ReNcell CX (cell line): ENCODE measurements around a stretch of chr5.

DNA sequence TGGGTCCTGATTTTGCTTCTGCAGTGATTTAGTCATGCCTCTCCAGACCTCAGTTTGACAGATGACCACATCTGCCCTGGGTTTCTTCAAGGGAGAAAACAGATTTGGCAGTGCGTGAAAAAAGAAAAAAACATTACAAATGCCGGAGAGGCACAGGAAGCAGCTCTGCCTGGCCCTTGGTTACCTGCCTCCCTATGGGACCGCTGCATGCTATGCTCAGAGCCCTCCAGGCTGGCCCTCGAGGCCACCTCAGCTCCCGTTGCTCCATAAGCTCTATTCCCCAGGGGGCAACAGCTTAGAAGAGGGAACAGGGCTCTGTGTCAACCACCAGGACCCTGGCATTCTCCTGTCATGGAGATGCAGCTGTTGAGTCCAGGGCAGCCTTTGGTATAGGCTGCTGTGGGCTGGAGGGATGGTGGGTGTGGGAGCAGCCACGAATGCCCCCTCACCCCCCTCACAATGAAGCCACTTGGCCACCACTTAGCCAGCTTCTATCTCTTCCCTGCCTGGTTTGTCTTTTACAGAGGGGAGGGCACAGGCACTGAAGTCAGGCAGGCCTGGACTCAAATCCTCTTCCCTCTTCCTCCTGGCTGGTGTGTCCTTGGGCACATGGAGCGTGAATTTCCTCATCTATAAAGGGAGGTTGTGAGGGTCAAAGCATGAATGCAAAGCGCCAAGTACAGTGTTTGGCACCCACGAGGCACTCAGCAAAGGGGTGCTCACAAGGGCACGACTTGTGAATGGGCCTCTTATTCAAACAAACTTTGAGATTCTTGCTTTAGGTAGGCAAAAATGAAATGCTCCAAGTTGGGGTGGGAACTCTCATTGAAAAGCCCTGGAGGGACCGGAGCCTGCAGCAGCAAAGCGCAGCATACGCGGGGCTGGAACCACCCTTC is 53.5 kb upstream of the UBTD2 start:
- PRO-cap: no peak

DNA sequence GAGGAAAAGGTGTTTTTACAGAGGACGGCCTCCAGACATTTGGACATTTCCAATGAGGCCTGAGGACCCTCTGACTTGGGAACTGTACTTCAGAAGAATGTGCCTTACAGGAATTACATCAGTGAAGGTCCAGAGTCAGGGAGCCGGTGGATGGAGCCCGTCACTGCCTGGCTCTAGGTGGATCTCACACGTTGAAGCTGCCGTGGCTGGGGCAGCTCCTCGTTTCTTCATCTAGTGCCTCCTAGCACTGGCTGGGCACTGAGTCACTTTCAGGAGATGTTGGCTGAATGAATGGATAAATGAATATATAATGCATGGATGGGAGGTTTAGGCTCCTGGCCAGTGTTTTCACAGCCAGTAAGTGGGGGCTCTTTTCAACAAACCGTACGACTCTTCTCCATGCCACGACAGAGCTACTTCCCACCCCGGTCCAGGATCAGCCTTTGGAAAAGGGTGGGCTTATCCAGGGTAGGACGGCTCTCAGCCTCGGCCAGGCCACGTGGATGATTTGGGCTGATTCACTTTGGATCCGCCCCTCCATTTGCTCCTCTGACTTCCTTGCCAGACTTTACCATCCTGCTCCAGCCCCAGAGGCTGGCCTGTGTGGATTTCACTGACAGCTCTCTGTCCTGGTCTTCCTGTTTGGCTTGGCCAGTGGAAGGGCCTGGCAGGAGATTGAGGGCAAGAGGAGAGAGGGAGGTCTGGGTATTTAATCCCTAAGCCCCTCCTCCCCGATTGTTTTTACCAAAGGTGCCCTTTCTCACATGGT is 1.3 kb upstream of the SH3PXD2B start:
- PRO-cap: unidirectional peak, minus-strand start at position 254 of the sequence; bidirectional peak, plus-strand start at position 577 of the sequence, minus-strand start at position 449 of the sequence

- PRO-cap: no peak
These were observed 79.4 kb upstream of the SH3PXD2B start for GRCh38 chr5:172533475-172534334.

DNA sequence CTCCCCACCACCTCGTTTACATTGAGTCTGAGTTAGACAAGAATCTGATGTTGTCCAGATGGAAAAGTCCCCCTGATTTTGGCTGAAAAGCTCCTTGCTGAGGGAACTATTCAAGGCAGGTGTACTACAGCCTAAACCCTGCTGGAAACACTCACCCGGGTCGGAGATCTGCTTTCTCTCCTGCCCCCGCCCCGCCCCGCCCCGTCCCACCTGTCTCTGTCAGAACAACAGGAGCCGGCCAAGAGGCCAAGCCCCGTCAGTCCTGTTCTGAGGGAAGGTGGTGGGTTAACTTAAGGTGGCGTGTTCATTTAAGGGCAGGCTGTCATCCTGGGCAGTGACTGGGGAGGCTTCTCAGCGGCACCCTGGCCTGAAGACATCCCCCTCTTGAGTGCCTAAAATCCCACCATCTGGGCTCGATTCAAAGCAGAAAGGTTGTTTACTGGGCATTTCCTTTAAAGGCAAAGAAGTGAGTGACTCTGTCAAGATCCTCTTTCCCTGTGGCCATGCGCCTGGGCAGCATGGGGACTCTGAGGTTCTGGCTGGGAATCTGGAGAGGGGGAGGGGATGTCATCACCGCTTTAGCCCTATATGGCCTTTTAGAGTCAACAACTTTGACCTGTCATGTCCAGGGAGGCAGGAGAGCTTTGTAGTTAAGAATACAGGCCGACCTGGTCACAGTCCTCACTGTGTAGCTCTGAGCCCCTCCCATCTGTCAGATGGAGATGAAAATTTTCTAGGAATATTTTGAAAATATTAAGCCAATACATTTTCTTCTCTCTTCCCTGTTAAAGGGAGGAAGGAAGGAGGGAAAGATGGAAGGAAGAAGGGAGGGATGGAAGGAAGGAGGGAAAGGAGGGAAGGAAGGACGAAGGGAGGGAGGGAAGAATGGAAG is 70.9 kb upstream of the NEURL1B start:
- PRO-cap: no peak

- PRO-cap: no peak
These were observed 57.1 kb upstream of the NEURL1B start for GRCh38 chr5:172583751-172584497.

DNA sequence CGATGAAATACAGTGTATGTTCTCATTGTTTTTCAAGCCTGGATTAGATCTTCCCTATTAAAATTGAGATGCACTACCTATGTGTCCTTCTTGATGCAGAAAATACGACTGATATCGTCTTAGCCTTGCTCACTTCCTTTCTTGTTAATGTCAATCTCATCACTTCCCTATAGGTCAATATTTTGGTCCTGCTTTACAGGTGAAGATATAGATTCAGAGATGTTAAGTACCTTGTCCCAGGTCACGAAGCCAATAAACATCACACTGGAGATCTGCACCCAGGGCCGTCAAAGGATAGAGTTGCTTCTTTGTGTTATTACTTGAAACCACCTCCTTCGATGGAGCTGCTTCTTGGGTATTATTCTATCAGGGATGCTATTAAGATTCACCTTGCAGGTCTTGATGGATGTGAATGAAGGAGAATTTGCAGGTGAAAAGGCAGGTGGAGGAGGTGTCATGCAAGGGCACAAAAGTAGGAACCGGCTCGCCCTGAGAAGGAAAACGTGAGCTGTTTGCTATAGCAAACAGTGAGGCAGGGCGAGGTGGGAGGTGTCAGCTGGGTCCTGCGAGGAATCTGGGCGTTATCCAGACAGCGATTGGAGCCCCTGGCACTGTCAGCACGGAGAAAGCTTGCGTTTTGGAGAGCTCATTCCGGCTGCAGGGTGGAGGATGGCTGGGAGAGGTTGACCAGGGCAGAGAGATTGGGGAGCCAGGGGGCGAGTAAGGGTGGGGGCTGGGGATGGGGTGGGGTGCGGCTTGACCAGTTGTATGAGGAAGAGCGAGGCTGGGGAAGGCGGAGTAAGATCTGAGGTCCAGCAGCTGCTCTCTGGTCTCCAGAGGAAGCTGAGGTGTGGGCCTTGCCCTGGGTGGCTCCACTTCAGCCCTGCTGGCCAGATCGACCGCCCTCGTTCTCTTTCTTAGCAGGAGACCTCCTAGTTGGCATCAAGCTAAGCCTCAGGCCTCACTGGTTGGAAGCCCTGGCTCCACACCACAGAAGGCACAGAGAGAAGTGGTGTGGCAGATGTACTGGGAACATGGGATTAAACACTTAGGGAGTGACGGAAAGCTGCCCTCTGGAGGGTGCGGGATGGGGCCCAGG is 54.9 kb upstream of the NEURL1B start:
- PRO-cap: no peak

DNA sequence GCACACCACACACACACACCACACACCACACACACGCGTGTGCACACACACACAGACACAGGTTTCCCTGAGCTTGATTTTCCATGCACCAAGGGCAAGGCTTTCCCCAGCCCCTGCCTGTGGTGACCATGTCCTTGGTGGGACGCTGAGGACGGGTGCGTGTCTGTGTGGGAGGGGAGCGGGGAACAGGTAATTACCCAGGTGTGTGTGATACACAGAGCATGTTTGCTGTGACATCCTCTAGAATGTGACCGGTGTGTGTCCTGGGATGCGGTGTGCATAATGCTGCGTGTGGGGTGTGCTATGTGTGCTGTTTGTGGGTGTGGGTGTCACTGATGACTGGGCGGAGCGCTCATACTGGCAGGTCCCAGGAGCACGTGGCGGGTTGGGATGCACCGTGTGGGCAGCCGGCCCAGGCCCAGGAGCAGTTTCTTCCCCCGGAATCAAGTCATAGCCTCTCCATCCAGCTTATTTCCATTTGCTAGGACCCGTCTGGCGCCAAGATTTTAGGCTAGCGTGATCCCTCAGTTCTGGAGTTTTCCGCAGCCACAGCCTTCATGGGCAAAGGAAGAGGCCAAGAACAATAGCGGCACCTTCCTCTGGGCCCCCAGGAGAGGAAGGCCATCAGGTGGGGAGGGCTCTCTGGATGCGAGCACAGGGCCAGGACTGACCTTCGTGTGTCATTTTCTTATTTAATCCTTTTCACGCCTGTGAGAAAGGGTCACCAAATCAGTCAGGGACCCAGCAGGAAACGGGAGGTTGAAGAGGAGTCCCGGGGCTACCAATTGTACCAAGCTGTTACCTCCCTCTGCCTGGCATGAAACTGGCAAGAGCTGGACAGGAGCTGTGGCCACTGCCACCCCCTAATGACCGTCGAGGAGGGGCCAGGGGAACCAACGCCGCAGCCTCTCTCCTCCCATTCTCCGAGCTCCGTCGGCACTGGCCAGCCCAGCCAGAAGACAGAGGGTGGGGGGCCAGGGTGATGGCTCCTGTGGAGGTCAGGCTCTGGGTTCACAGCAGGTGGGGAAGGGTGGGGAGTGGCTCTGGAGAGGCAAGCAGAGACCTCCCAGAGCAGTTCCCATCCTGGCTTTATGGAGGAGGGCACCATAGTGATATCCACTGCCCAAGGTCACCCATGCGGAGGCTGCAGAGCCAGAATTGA is 43.2 kb upstream of the NEURL1B start:
- PRO-cap: no peak

DNA sequence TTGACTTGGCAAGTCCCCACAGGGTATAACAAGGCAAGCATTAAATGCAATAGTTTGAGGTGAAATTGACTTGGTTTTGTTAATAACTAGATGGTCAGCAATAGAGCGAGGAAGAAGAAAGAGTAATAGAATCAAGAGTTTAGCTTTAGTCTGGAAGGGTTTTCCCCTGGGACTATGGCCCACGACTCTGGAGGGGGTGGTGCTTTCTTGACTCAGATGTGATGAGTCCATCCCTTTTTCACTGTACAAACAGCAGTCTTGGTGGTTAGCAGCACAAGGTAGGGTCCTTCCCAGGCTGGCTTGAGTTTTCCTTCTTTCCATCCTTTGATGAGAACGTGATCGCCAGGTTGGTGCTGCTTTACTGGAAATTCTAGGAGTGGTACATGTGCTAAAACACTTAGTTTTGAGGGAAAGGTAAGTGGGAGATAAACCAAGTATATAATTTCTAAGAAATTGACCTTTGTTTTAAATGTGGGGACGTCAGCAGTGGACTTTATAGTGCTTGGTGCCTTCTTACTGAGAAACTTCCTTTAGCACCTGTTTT is 11.7 kb downstream of the NEURL1B start:
- PRO-cap: no peak

- PRO-cap: no peak
These were observed 49.0 kb downstream of the NEURL1B start for GRCh38 chr5:172689923-172690621.

GRCh38 chr5:172724012-172724593 is 46.9 kb downstream of the DUSP1 start:
- PRO-cap: no peak

GRCh38 chr5:172724594-172724996 is 46.4 kb downstream of the DUSP1 start:
- PRO-cap: no peak

DNA sequence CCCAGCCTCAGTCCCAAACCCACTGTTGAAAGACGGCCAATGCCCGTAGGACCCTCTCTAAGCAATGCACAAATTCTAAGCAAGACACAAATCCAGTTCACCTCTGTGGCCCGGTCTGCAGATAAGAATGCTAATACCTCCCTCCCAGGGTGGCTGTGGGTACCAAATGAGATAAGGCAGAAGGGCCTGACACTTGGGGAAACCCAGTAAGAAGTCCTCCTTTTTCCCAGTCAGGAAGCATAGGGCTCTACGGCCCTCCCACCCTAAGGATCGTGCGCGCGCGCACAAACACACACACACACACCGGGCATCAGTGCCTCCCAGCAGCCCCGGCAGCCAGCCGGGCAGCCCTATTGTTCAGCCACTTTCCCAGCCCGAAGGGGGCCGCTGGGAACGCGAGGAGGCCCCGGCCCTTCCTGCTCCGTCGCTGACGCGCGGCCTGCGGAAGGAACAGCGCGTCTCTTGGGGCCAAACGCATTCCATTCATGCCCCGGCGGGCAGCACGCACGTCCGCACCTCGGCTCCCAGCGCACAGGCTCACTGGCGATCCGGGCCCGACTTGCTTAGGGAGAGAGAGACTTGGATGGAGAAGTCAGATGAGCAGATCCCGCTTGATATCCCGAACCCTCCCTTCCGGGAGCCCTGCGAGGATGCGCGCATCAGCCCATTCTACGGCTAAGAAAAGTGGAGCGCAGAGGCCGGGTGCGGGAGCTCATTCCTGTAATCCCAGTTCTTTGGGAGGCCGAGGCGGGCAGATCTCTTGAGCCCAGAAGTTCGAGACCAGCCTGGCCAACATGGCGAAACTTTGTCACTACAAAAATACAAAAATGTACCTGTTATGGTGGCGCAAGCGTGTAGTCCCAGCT is 22.6 kb downstream of the DUSP1 start:
- PRO-cap: no peak

DNA sequence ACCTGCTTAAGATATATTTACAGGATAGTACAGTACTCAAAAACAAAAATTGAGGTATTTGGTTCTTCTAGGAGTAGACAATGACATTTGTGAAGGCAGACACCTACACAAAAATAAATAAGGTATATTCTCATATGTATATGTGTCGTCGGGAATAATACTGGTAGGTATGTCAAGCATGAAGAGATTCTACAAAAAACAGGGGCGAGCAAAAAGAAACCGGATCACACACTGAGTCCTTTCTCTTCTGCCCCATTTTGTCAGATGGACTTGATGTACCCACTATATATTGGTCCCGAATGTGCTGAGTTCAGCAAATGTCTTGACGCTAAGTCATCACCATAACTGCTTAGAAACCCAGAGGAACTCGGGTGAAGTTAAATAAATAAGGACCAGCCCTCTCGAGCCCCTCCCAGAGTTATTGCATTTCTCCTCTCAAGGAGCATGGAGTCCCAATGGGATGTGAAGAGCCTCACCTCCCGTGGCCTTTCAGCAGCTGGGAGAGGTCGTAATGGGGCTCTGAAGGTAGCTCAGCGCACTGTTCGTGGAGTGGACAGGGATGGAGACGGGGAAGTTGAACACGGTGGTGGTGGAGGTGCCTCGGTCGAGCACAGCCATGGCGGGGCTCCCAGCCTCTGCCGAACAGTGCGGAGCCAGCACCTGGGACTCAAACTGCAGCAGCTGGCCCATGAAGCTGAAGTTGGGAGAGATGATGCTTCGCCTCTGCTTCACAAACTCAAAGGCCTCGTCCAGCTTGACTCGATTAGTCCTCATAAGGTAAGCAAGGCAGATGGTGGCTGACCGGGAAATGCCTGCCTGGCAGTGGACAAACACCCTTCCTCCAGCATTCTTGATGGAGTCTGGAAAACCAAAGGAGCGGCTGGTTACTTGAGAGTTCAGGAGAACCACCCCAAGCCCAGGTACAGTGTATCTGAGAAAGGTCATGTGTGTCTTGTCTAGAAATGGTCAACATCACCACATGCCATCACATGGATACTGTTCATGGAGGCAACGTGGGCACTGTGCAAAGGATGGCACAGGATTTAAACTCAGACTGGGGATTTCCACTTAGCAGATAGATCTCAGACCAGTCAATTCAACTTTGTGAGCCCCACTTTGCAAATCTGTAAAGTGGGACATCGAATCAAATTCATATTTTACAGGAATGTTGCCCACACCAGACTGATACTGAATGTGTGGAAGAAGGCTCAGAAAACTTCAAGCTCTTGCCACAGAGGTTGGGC is 2.3 kb downstream of the DUSP1 start:
- PRO-cap: no peak

- PRO-cap: no peak
These were observed 7.3 kb upstream of the DUSP1 start for GRCh38 chr5:172778118-172778913.

GRCh38 chr5:172802460-172803057 is 31.5 kb upstream of the ERGIC1 start:
- PRO-cap: no peak

DNA sequence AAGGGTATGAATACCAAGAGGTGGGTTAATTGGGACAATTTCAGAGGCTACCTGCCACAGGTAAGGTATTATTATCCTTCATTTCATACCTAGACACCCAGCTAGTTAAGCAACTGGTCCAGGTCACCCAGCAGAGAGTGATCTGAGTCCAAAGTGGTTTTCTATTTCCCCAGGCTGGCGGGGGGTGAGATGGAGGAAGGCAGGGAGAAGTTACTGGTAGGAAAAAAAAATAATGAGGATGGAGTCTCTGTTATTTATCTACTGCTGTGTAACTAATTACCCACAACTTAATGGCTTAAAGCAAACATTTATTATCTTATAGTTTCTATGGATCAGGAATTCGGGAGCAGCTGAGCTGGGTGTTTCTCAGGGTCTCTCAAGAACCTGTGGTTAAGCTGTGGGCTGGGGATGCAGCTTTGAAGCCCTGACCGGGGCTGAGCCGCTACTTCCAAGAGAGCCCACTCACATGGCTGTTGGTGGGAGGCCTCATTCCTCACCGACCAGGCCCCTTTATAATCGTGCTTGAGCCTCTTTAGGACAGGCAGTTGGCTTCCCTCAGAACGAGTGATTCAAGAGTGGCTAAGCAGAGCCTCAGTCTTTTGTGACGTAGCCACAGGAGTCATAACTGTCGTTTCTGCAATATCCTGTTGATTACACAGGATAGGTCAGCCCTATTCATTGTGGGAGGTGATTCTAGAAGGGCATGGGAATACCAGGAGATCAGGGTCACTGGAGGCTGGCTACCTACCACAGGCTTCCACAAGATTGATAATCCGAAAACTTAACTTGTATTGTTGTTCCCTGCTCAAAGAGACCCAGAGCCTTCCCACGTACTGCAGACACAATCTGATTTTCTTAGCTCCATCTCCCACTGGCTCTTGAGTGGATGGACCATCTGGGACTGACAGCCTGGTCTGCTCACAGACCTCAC is 3.2 kb upstream of the ERGIC1 start:
- PRO-cap: no peak

DNA sequence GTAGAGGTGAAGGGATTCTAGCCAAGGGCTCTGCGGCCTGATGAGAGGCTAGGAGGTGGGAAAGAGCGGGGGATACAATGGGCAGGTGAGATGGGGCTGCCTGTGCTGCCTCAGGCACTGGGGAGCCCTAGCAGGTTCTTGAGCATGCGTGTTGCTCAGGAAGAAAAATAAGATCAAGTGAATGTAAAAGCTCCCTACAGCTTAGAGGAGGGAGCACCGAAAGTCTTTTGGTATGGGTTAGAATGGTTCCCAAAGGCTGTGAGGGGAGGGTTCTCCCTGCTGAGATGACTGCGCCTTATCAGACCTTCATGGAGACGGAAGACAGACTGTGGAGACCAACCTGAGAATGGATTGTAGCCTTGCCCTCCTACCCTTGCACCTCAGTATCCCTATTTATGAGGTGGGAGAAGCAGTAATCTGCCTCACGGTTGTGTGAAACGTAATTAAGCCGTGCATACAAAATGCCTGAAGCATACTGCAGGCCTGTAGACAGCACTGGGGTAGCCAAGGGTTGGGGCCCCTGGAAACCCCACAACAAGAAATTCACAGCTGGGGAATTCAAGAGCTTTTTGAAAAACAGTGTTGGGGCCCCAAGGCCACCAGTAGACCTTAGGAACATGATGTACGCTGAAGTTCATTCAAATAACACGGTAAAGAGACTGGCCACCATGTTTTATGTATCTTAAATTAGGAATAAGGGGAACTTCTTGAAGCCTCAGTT is 22.6 kb downstream of the ERGIC1 start:
- PRO-cap: no peak

GRCh38 chr5:172878592-172879586 is 44.8 kb downstream of the ERGIC1 start:
- PRO-cap: no peak

- PRO-cap: no peak
These were observed 58.6 kb downstream of the ERGIC1 start for GRCh38 chr5:172892479-172893221.

DNA sequence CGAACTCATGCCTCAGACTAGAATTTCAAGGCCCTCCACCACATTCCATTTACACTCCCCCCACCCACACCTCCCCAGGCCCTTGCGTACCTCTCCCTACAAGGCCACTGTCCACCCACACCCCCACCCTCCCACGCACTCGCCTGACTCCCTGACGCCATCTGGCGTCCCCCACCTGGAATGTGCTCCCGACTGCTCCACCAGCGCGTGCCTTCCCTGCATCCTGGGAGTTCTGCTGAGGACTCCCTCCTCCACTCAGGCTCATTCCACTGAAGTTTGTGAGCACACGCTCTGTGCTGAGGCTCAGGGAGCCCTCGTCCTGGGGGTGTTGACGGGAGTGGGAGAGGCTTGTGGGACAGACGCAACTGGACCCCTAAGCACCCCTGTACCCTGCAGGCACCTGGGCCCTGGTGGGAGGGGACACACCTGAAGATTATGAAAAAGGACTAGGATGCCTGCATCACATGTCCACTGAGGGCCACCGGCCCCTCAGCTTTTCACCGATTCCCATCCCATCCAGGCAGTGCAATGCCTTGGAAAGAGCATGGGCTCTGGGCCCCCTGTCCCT is 56.2 kb upstream of the RPL26L1 start:
- PRO-cap: no peak